ENCODE measurements around a stretch of chr15.

DNA sequence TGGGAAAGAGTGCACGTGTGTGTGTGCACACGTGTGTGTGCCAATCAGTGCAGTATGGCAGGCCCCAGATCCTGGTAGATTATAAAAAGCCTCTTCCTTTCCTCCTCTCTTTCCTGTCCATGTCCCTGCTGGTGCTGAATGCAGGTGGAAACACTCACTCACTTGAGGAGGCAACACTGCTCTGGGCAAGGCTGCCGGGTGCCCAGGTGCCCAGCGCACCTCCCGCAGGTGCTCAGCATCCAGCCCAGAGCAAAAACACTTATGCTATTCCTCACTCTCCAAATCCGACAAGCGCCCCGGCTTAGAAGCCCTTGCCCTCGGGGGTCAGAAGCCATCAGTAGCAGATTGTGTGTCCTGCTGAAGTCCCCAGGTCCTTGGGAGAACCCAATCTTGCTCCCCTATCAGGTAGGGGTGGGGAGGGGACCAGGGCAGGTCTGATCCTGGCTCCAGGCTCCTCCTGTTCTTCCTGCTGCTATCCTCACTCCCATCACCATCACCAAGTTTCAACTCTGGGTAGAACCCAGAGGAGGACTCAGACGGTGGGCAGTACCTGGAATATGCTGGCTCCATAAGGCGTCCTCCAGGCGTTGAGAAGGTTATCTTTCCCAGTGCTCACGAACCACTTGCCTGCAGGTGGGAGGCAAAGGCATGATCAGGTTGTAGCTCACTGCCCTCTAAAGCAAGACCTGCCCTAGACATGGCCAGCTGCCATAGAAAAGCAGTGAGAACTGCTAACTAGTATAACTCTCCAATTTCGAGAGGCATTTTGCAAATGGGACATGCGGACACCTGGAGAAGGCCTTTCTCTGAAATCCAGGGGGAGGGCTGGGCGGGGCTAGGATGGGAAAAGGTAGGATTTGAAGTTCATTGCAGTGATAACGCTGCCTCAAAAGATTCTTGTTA, 46.6 kb downstream of the TLE3 start:
- CAGE, long polyA plus RNA: no peak
- RRBS: 98% methylated on average over 6 of the region's 17 CpGs

GRCh38 chr15:70077788-70078290, 19.9 kb downstream of the TLE3 start:
- CAGE, long polyA plus RNA: no peak
- RRBS: no CpG with 5 or more reads among the region's 5 CpGs

DNA sequence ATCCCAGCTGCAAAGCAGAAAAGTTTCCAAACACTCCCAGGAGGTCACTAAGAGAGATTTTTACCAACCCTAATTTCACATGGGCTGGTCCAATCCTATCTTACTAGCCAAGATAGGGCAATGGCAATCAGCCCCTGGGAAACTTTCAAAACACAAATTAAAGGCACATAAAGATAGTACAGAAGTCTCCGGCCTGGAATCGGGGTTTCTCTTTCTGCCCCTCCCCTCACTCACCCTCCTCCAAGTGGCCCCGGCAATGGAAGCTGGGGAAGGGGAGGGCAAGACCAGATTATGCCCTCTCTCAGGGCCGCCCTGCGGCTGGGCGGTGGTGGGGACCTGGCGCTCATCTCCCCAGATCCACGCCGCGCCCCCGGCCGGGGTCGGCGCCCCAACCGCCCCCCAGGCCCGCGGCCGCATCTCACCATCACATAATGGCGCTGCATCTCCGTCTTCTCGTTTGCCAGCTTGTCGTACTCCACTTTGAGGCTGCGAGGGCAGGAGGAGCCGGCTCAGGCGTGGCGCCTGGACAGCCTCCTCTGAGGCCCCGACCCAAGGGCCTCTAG, 2.5 kb downstream of the TLE3 start:
- CAGE, long polyA plus RNA: no peak
- RRBS: 16% methylated on average over 6 of the region's 27 CpGs

DNA sequence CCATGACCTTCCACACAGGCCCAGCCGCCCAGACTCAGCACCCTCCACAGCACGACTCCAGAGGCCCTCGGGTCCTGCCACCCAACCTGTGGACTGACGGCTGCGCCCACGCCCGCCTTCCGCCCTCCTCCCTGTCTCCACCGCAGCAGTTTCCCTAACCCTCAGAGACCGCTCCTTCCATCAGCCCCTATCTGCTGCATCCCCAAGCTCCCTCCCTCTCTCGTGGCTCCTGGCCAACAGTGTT, 168.6 kb upstream of the TLE3 start:
- CAGE, long polyA plus RNA: no peak
- RRBS: no CpG with 5 or more reads among the region's 11 CpGs

DNA sequence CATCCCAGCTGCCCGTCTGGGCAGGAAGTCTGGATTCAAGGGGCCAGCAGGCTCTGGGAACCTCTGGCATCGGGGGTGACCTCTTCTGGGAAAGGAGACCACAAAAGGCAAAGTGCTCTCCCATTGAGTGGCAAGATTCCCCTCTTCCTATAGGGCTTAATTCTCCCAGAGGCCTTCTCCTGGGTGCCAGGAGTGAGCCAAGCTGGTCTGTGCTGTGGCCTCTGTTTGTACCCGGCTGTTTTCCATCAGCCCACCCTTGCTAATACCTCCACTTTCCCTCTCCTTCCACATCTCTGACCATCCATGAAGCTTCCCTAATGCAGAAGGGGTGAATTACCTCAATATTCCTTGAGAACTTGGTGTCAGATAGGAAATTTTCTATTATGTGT, 242.5 kb upstream of the TLE3 start:
- CAGE, long polyA plus RNA: no peak
- RRBS: no CpG with 5 or more reads among the region's 3 CpGs

DNA sequence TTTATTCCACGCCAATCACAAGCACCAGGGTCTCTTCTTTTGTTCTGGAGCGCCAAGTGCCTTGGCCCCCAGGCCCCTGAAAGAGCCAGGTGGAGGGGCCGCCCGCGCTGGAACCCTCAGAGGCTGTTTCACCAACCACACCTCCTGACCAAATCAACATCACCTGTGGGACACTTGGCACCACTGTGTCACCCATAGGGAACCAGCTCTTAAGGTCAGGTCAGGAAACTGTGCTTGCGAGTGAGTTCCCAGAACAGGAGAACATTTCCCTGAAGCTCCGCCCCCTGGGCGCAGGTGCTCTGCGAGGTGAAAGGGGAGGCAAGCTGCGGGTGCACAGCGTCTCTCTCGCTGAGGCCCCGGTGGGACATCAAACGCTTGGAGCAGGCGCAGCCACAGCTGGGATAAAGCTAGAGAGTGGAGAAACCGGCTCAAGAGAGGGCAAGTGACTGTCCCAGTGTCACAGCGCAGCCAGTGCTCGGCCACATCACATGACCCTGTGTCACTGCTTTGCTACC, 311.2 kb downstream of the UACA start:
- CAGE, long polyA plus RNA: no peak
- RRBS: 41% methylated on average over 4 of the region's 18 CpGs

DNA sequence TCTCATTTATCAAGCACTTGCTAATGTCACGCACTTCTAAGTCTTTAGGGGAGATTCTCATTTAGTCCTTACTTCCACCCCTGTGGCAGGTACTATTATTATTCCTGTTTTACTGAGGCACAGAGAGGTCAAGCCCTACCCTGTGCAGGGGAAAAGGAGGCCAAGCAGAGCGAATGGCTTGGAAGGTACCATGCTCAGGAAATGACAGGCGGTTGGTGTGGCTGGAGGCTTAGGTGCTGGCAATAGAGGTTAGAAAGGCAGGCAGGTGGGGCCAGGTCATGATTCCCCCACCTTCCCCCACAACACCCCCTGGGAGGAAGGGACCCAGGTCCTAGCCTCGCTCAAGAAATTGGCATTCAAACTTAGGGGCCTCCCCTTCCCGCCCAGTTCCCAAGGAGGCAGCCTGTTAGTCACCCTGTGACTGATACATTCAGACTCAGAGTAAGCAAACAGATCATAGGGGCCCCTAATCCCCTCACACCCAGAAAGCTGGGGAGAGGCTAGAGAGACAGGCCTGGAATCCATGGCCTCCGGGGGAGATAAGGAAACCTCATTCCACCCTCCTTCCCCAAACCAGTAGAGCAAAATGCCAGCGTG, 268.7 kb downstream of the UACA start:
- CAGE, long polyA plus RNA: no peak
- RRBS: no CpG with 5 or more reads among the region's 7 CpGs

DNA sequence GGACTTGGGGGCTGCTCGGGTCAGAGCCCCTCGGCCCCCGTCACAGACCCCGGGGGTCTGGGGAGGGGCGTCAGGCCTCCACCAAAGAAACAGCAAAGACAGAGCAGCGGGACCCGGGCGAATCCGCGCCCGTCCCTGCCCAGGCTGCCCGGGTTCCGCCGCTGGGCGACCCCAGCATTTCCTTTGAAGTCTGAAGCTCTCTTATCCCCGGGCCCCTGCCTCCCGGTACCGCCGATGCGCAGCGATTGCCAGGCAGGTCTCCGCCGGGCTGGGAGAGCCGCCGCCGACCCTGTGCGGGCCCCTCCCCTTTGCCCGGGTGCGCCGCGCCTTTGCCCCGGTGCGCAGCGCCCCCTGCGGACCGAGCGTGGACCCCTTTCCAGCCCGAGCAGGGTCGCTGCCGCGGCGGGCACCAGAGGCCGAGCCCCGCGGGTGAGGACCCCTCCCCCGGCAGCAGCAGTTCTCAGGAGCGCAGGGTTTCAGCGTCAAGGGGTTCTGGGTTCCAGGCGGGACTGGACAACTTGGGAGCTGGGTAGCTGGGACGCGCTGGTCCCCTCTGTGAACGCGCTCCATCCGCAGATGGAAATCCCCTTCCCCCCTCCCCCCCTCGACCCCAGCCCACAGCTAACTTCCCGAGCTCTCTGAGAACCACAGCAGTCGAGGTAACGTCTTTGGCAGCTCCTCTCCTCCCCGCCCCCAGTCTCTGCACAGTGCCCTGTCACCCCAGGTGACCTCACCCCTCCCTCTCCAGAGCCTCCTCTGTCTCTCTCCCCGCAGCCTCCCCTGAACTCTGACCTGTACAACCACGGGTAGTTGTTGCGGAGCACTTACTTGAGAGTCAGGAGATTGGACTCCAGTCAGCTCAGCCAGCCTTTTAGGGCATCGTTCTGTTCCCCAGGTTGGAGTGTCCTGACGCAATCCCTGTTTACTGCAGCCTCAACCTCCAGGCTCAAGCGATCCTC, 178.0 kb downstream of the UACA start:
- CAGE, long polyA plus RNA: no peak
- RRBS: 6% methylated on average over 35 of the region's 65 CpGs

GRCh38 chr15:70789301-70789500, 25.8 kb upstream of the UACA start:
- CAGE, long polyA plus RNA: no peak
- RRBS: no CpG with 5 or more reads among the region's 3 CpGs

DNA sequence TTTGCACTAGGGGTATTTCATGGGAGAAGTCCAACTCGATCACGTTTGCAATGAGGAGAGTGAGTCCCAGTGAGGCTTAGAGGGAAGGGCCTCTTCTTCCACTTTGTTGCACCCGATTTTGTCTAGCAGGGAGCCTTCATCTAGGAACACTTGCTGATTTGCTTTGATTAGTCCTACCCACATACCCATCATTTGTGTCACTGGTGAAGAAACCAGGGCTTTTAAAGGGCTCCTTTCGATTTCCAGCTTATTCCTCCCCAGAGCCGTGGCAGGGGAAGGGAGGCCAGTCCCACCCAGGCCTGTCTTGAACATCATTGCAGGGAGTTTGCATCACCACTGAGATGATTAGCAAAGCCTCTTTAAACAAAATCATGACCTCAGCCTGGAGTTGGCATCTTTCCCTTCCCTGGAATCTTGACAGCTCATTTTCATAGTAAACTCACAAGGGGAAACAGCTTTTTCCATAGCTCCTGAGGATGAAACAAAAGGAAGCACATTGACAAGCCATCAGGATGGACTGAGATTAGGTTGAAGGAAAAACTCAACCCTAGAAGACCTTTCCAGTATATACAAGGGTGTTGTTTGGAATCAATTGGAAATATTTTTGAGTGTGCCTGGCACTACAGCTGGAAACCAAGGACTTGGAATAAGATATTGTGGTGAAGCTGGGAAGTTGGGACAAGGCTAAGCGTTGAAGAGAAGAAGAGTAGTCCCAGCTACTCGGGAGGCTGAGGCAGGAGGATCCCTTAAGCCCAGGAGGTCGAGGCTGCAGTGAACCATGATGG, 2.9 kb upstream of the LARP6 start:
- CAGE, long polyA plus RNA: no peak
- RRBS: no CpG with 5 or more reads among the region's 8 CpGs

DNA sequence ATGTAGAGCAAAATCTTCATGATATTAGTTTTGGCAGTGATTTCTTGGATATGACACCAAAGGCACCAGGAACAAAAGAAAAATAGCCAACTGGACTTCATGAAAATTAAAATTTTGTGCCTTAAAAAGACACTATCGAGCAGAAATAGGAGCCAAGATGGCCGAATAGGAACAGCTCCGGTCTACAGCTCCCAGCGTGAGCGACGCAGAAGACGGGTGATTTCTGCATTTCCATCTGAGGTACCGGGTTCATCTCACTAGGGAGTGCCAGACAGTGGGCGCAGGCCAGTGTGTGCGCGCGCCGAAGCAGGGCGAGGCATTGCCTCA, 58.7 kb downstream of the THSD4 start:
- CAGE, long polyA plus RNA: no peak
- RRBS: no CpG with 5 or more reads among the region's 14 CpGs

DNA sequence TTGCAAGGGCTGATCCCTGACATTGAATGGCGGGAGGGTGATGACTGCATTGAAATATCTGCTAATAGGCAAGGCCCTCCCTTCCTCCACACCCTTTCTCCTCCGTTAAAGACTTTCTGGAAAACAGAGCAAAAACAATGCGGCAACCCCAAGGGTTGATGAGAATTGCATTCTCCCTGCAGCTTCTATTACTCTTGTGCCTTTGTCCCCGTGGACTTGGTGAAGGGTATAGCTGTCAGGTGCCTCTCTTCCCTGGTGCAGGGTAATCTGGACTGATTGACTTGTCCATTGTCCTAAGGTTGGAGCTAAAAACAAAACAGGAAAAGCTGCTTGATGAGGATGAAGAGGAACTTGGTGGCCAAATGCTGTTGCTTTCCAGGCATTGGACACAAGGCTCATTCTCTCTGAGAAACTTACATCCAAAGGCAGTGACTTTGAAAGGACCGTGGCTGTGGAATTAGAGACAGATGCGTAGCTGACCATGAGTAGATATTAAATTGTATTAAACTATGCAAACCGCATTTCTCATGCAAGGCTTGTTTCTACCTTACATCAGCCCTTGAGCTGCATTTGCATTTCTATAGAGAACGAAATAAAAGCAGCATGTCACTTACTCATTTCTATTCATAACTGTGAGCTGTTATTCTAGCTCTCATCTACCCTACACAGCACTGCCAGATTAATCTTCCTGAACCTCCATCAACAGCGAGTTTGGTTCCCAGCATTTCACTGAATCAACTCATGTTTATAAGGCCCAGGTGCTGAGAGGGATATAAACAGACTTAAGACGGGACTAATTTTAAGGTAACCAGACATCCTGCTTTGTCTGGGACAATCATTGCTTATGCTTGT, 72.1 kb downstream of the THSD4 start:
- CAGE, long polyA plus RNA: no peak
- RRBS: no CpG with 5 or more reads among the region's 10 CpGs

DNA sequence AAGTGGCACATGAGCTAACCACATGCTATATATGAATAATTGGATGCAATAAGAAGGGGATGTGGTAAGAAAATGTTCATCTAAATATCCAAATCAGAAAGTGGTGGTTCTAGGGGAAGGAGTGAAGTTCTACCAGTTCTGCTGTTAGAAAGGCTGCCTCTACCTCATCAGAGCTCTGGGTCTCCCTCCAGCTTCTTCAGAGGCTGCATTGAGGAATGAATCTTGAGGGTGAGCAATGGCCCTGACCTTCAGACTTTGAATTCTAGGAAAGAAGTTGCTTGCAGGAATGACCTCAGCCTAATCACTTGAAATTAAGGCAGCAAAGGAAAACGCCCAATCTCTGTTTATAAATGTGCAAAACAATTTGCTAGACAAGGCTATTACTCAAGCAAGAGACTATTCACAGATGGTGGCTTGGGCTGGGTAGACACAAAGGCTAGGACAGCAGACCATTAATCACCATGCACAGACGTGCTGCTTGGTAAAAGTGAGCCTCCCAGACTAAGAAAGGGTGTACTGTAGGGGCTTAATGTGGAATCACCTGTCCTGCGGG, 259.2 kb downstream of the THSD4 start:
- CAGE, long polyA plus RNA: no peak
- RRBS: no CpG with 5 or more reads among the region's 3 CpGs

- CAGE, long polyA plus RNA: no peak
- RRBS: no CpG with 5 or more reads among the region's 16 CpGs
Measured at GRCh38 chr15:71547741-71549066, 262.1 kb upstream of the NR2E3 start.

GRCh38 chr15:71549543-71550282, 260.6 kb upstream of the NR2E3 start:
- CAGE, long polyA plus RNA: no peak
- RRBS: no CpG with 5 or more reads among the region's 15 CpGs

DNA sequence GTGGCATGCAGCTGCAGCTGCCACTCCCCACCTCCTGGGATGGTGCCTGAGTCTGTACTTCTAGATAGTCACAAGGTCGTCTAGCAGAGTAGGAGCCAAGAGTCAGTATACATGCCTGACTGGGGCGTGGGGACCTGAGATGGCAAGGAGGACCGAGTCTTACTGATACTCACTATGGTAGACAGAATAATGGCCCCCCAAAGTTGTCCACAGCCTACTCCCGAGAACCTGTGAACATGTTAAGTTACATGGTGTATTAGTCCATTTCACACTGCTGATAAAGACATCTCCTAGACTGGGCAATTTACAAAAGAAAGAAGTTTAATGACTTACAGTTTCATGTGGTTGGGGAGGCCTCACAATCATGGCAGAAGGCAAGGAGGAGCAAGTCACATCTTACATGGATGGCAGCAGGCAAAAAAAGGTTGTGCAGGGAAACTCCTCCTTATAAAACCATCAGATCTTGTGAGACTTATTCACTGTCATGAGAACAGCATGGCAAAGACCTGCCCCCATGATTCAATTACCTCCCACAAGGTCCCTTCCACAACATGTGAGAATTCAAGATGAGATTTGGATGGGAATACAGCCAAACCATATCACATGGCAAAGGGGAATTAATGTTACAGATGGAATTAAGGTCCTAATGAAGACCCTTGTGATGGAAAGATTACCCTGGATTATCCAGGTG, 119.9 kb upstream of the NR2E3 start:
- CAGE, long polyA plus RNA: no peak
- RRBS: no CpG with 5 or more reads among the region's 4 CpGs

DNA sequence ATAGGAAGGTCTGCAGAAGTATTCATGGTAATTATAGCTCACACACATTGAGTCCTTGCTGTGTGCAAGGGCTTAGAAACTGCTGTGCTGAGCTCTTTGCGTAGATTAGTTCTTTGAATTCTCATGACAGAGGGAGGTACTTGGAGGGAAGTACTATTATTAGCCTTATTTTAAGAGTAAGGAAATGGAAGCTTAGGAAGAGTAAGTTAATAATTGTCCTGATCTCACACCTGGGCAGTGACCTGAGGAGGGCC, 77.9 kb upstream of the NR2E3 start:
- CAGE, long polyA plus RNA: no peak
- RRBS: no CpG with 5 or more reads among the region's 1 CpG

DNA sequence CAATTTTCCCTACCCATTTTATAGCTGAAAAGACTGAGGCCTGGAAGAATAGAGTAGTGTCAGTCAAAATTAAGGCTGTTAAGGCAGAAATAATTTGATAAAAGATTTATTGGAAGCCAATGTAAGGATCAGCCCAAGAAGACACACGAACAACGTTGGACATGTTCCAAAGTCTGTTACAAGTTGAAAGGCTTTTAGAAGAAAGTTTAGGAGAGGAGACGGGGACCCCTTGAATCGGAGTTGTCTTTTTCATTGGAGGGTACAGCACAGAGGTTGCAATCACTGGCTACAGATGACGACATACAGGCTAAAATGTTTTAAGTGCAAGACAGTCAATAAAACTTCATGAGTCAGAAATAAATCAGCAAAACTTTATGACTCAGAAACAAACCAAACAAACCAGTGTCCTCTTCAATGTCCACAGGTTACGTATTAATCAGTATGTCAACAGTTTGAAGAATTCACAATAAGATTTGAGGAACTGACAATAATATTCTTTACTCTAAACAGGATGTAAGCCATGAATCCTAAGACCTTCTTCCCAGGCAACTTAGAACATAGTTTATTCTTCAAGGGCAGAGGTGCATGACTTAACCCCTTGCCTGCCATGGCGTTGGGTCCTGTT, 62.9 kb upstream of the NR2E3 start:
- CAGE, long polyA plus RNA: no peak
- RRBS: no CpG with 5 or more reads among the region's 7 CpGs

DNA sequence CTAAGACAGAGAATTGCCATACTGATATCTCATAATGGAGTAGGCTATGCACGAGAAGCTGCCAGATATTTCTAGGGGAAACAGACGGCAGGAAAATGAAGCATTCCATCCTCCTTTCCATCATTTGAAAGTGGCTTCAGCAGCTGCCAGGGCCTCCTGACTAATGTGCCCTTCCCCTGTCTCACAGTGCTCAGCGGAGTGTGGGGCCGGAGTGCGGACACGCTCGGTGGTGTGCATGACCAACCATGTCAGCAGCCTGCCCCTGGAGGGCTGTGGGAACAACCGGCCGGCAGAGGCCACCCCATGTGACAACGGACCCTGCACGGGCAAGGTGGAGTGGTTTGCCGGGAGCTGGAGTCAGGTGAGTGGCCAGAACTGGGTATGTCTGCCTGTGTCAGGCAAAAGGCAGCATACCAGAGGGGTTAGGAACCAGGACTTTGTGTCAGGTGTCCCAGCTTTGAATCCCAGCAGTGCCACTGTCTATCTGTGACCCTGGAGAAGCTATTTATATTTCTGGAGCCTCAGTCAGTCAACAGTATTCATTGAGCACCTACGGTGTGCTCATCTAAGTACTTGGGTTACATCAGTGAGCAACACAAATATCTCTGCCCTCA, 52.5 kb upstream of the NR2E3 start:
- CAGE, long polyA plus RNA: no peak
- RRBS: 90% methylated on average over 8 of the region's 13 CpGs

DNA sequence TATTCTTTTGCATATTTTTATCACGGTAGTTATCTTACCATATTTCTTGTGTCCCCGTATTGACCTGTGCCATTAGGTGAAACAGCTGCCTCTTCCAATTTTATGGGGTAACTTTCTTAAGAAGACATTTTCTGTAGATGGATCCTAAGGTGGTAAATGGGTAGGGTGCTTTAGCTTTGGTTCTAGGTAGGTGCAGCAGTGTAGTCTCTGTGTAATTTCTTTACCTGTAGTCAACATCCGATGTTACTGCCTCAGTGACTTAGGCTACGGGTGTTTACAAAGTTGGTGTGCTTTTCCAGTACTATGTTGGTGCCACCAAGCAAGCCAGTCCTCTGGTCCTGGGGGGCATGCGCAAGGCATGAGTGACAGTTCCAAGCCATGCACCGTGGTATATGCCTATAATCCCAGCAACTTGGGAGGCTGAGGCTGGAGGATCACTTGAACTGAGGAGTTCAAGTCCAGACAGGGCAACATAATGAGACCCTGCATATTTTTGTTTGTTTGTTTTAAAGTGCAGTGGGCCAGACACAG, 115.6 kb downstream of the NR2E3 start:
- CAGE, long polyA plus RNA: no peak
- RRBS: no CpG with 5 or more reads among the region's 6 CpGs

Measured in BJ (cell line).